Prostate gland (tissue), 2 donors: Measurements from ENCODE around the gene SMG8.

GRCh38 chr17:57875286-57875947 lies 25.6 kb upstream of the MRPS23 start:
- PRO-cap = unidirectional peak, plus-strand start at chr17:57875706
- RAMPAGE, long total RNA, 2 experiments = no peak in any of the 2 experiments

- PRO-cap = no peak
- RAMPAGE, long total RNA, 2 experiments = no peak in any of the 2 experiments
Observed at GRCh38 chr17:57940606-57941307, 14.5 kb downstream of the CUEDC1 start.

DNA sequence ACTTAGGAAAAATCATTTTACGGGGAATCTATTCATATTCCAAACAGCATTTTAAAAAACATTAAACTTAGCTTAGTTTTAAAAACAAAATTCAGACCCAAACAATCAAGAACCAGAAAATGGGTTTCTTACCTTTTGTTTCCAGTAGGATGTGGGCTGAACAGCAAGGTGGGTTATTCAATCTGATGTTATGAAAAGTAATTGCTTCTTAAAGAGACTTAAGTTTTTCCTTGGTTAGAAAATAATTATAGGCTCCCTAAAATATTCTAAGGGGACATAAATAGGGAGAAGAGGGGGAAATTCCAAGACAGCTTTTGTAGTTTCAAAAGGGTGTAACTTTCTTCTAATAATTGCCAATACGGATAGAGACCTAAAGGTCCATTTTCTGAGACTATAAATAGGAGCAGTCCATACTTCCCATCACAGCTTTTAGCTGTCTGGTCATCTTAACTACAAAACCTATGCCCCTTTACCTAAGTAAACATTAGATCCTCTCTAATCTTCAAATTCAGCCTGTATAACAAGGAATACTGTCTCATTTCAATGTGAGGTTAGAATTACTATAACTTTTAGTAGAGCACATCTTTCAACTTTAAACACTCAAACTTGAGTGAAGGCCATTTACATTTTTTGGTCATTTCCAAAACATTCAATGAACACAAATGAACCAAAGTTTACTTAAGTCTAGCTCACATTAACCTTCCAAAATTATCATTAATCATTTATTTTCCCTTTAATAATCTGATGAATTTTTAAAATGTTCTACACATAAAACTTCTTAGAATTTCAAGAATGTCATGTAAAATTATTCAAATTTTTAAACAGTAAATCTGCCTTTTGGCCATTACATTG lies 5.5 kb downstream of the SRSF1 start:
- PRO-cap = no peak
- RAMPAGE, long total RNA, 2 experiments = no peak in any of the 2 experiments

DNA sequence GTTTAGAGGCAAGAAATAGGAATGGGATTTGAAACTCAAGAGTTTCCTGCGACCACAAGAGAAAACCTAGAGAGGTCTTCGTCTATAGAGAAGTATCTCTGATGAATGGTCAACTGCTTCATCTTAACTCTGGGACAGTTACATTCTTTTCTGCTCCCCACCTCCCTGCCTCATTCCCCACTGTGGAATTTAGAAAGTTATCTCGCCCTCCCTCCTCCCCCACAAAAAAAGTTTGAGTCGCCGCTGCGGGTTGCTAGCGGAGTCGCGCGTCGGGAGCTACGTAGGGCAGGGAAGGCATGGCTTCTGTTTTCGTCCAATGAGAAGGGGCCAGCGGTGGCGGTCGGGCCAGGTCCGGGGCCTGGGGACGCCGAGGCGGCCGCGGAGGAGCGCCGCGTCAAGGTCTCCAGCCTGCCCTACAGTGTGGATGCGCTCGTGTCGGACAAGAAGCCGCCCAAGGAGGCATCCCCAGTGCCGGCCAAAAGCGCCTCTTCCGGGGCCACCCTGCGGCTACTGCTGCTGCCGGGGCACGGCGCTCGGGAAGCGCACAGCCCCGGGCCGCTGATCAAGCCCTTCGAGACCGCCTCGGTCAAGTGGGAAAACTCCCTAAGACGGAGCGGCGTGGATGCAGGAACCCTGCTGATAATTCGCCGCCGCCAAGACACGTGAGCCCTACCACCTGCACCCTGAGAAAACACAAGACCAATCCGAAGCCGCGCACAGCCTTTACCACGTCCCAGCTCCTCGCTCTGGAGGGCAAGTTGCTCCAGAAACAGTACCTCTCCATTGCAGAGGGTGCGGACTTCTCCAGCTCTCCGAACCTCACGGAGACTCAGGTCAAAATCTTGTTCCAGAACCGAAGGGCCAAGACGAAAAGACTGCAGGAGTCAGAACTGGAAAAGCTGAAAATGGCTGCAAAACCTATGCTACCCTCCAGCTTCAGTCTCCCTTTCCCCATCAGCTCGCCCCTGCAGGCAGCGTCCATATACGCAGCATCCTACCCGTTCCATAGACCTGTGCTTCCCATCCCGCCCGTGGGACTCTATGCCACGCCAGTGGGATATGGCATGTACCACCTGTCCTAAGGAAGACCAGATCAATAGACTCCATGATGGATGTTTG lies 8.9 kb downstream of the OR4D1 start:
- PRO-cap = unidirectional peak, plus-strand start at position 224 of the sequence; unidirectional peak, plus-strand start at position 348 of the sequence; unidirectional peak, plus-strand start at position 370 of the sequence
- RAMPAGE, long total RNA, 2 experiments = start-site peak on the plus strand in 1 of 2 experiments, centred at position 385 of the sequence, 8 reads per replicate

- PRO-cap = no peak
- RAMPAGE, long total RNA, 2 experiments = no peak in any of the 2 experiments
Observed at GRCh38 chr17:58305191-58305759, 23.3 kb downstream of the TSPOAP1 start.

DNA sequence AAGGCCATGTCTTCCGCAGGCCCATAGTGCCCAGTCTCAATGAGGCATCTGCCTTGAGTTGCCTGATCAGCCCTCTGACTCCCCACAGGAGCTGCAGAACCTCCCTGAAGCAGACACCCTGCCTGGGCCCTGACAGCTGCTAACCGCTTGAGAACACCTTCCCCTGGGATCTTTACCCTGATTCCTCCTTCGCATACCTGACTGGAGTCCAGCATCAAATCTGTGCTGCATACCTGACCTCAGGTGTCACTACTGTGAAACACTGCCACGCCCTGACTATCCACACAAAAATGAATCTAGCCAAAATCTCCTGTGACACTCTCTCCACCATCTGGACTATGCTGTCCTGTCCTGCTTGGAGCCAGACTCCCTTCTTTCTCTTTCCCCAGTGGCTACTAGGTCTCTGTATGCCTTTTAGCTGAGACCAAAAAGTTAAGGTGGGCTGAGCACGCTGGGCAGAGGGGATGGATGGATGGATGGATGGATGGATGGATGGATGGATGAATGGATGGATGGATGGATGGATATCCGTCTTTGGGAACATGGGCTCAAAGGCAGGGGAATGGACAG lies 13.1 kb downstream of the TSPOAP1 start:
- PRO-cap = no peak
- RAMPAGE, long total RNA, 2 experiments = no peak in any of the 2 experiments

GRCh38 chr17:58322260-58322886 lies 6.2 kb downstream of the TSPOAP1 start:
- PRO-cap = no peak
- RAMPAGE, long total RNA, 2 experiments = no peak in any of the 2 experiments

GRCh38 chr17:58332560-58333024 lies 4.0 kb upstream of the TSPOAP1 start:
- PRO-cap = bidirectional peak, plus-strand start at chr17:58332662, minus-strand start at chr17:58332520
- RAMPAGE, long total RNA, 2 experiments = no peak in any of the 2 experiments

GRCh38 chr17:58339935-58340564 lies 11.5 kb upstream of the TSPOAP1 start:
- PRO-cap = no peak
- RAMPAGE, long total RNA, 2 experiments = no peak in any of the 2 experiments

- PRO-cap = no peak
- RAMPAGE, long total RNA, 2 experiments = no peak in any of the 2 experiments
Observed at GRCh38 chr17:58366020-58366478, 14.0 kb upstream of the SUPT4H1 start.

DNA sequence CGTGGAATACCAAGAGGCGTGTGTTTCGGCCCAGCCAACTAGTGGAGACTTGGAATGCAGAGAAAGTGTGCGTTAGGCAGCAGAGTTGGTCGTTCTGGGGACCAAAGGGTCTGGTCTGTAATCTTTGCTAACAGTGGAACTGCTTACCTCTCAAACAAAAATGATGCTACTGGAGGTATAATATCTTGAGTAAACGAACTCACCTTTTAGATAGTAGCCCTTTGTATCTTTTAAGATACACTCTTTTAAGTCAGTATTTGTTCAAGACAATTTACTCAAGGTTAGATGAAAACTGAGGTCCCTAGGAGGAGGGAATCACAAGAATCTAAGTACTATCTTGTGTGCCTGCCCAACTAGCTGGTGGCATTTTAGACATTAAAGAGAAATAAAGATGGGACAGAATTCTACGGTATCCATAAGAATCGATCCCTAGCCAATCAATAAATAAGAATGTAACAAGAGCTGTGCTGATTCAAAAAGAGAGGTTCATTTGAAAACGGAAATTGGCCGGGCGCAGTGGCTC lies 483 bp upstream of the HSF5 start:
- PRO-cap = no peak
- RAMPAGE, long total RNA, 2 experiments = no peak in any of the 2 experiments

GRCh38 chr17:58494673-58495402 lies 6.6 kb upstream of the HSF5 start:
- PRO-cap = no peak
- RAMPAGE, long total RNA, 2 experiments = no peak in any of the 2 experiments

- PRO-cap = no peak
- RAMPAGE, long total RNA, 2 experiments = no peak in any of the 2 experiments
Observed at GRCh38 chr17:58569219-58569542, 25.1 kb upstream of the SEPTIN4 start.

GRCh38 chr17:58632400-58633135 lies 59.3 kb downstream of the IGBP1C start:
- PRO-cap = no peak
- RAMPAGE, long total RNA, 2 experiments = no peak in any of the 2 experiments

GRCh38 chr17:59004481-59004945 lies 102.2 kb downstream of the TRIM37 start:
- PRO-cap = no peak
- RAMPAGE, long total RNA, 2 experiments = no peak in any of the 2 experiments

GRCh38 chr17:59154207-59155027 lies 569 bp downstream of the SKA2 start:
- PRO-cap = bidirectional peak, plus-strand start at chr17:59154972, minus-strand start at chr17:59154927
- RAMPAGE, long total RNA, 2 experiments = no peak in any of the 2 experiments

DNA sequence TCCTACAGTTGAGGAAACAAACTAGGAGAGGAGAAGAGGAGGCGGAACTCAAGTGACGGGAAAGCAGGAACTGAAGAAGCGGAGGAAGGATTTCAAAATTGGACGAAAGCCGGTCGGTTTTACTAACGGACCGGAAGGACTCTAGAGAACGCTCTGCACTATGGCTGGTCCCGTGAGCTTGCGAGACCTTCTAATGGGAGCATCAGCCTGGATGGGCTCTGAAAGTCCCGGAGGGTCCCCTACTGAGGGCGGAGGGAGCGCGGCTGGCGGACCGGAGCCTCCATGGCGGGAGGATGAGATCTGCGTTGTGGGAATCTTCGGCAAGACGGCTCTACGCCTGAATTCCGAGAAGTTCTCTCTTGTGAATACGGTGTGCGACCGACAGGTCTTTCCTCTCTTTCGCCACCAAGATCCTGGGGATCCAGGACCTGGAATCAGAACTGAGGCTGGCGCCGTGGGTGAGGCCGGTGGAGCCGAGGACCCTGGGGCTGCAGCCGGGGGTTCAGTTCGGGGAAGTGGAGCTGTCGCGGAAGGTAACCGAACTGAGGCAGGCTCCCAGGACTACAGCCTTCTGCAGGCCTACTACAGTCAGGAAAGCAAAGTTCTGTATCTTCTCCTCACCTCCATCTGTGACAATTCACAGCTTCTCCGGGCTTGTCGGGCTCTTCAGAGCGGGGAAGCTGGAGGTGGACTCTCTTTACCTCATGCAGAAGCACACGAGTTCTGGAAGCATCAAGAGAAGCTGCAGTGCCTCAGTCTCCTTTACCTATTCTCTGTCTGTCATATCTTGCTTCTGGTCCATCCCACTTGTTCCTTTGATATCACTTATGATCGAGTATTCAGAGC lies at the start of gene SMG8:
Gene SMG8, plus strand, starts transcription at position 144 of the 846 bp plus-strand sequence.
- PRO-cap = unidirectional peak, plus-strand start at position 144 of the sequence
- RAMPAGE, long total RNA, 2 experiments = start-site peak on the plus strand in 2 of 2 experiments, centred at positions 141 to 834 of the sequence, 10 to 38 reads per replicate

DNA sequence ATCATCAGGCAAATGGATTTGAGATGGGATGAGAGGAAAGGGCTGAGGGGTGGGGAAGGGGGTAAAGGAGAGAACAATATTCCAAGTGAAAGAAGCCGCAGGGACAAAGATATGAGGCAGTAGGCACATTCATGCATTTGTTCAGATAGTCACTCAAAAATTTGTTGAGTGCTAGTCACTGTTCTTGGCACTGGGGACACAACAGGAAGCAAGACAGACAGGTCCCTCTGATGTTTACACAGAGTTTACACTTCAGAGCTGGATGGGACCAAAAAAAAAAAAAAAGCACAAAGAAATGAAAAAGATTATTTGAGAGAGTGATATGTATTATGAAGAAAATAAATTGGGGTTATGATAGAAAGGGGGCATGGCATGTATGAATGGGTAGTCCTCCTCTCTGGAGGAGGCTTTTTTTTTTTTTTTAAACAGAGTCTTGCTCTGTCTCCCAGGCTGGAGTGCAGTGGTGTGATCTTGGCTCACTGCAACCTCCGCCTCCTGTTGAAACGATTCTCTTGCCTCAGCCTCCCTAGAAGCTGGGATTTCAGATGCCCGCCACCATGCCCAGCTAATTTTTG lies 3.5 kb upstream of the YPEL2 start:
- PRO-cap = no peak
- RAMPAGE, long total RNA, 2 experiments = no peak in any of the 2 experiments

DNA sequence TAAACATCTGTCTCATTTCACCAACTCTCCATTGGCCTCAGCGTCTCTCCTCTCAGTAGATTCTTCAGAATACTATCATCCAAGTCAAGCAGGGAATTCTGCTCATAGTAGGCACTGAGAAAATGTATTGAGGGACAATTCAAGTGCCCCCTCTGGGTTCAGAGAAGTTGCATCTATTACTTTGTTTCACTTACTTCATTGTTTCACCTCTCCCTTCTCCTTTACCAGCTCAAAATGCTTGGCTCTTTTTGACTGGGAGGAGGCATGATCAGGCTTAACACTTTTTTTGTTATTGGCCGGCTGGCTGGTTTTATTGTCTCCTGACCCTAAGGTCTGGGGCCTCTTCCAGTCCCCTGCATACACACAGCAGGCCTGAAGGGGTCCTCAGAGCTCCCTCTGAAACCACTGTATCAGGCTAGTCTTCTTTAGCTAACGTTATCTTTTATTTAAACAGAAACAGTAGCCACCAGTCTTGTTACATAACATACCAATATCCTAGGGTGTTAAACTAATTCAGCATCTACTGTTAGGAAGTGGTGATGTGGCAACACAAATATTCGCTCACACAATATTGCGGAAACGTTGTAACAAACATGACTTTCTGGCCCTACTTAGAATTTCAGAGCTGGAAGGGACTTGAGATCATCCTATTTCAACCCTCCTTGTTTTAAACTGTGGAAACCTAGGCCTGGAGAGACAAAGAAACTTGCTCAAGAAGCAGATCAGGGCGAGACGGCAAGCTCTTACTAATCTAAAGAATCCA lies 1.9 kb upstream of the YPEL2 start:
- PRO-cap = no peak
- RAMPAGE, long total RNA, 2 experiments = no peak in any of the 2 experiments

- PRO-cap = no peak
- RAMPAGE, long total RNA, 2 experiments = no peak in any of the 2 experiments
Observed at GRCh38 chr17:59373457-59374261, 42.2 kb downstream of the YPEL2 start.